ENCODE measurements around a stretch of chr1.

DNA sequence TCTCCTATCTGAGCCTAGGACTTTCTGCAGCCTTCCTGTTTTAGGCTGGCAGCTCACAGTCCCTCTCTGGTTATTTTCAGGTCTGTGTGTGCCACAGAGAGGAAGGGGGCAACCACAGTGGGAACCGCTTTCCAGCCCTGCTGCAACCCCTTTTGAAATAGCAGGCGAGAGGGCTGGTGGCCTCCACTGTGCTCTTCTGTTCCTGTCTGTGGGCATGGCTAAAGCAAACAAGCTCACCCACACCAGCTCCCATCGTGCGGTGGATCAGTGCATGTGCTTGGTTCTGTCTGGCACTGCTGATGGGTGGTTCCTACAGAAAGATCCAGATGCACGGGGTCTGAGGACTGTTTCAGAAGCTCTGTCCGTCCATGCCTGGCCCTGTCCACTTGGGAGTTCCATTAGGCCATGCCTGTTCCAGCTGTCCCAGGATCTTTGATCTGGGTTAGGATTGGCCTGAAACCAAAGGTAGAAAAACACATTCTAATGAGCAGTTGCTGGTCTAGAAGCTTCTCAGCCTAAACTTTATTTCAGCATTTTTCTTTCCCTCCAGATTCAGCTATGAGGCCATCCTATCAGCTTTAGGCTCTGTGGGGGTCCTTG is 1.5 kb upstream of the IL6R start:
- RRBS, result no CpG with 5 or more reads among the region's 6 CpGs

GRCh38 chr1:154429000-154429594 is 24.0 kb downstream of the IL6R start:
- RRBS, result 82% methylated on average over 5 of the region's 17 CpGs

- RRBS, result no CpG with 5 or more reads among the region's 10 CpGs
These were observed 26.5 kb downstream of the IL6R start for GRCh38 chr1:154431539-154432190.

- RRBS, result no CpG with 5 or more reads among the region's 10 CpGs
These were observed 17.0 kb downstream of the CHRNB2 start for GRCh38 chr1:154584475-154585113.

GRCh38 chr1:154671144-154671875 is 63.3 kb upstream of the ADAR start:
- RRBS, result no CpG with 5 or more reads among the region's 15 CpGs

DNA sequence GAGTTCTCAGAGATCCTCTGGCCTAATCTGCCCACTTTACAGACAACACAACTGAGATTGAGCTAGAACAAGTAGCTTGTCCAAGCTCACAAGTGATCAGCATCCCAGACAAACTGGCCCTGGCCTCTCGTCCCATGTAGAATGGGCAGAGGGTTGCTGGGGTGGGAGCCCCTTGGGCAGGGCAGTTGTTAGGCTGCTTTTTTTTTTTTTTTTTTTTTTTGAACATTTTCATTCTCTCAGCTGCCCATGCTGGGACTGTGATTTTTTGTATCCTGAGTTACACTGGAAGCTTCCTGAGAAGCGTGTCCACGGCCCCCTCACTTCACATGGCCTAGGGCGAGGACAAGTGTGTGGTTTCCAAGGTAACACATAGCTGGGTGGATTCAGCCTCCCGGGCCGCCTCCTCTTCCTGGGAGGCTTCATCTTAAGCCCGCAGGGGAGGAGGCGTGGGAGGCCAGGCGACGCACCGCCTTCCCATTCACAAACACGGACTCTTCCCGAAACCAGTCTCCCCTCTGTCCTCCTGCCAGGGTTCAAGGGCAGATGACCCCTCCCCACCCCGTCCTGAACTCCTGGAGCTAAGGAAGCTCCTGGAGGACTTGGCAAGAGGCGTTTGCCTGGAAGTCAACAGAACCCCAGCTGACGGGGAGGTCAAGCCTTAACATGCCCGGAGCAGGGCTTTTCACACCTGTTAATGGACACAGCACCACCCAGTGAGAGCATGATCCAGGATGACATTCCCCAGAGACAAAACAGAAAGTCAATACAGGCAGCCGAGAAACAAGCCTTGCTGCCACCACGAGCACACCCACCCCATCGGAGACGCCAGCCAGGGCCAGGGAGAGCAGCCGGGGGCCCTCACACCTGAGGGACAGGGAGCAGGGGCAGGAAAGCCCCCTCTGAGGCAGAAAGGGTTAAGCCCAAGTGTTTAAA is 56.8 kb downstream of the KCNN3 start:
- RRBS, result no CpG with 5 or more reads among the region's 22 CpGs

DNA sequence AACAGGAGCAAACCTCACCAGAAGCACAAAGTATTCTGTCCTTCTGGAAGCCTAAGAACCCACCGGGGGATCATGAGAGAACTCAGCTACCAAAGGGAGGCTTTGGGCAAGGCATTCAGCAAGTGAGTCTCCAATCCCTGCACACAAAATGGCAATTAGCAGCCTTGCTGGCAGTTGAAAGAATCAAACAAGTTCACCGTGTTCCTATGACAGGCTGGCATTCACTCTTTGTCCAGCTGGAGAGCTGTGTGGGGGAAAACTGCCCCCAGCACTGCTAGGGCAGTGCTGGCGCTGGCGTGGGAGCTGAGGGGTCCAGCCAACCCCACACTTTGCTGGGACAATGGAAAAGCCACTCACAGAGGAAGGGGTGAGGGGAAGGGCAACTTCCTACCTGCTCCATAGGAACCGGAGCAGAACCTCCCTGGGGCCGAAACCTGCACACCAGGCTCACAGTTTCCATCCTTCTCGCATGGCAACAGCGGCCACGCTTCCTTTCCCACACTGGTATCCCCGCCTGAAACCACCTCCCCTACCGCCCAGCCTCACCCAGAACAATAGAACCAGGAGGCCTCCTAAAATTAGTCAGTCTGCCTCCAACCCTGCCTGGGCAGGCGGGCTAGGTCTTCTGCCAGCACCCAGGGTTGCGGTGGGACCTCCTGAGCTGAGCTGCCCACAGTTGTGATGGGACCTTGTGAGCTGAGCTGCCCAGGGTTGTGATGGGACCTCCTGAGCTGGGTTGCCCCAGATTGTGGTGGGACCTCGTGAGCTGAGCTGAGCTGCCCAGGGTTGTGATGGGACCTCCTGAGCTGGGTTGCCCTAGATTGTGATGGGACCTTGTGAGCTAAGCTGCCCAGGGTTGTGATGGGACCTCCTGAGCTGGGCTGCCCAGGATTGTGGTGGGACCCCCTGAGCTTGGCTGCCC is 26.9 kb upstream of the KCNN3 start:
- RRBS, result no CpG with 5 or more reads among the region's 14 CpGs

DNA sequence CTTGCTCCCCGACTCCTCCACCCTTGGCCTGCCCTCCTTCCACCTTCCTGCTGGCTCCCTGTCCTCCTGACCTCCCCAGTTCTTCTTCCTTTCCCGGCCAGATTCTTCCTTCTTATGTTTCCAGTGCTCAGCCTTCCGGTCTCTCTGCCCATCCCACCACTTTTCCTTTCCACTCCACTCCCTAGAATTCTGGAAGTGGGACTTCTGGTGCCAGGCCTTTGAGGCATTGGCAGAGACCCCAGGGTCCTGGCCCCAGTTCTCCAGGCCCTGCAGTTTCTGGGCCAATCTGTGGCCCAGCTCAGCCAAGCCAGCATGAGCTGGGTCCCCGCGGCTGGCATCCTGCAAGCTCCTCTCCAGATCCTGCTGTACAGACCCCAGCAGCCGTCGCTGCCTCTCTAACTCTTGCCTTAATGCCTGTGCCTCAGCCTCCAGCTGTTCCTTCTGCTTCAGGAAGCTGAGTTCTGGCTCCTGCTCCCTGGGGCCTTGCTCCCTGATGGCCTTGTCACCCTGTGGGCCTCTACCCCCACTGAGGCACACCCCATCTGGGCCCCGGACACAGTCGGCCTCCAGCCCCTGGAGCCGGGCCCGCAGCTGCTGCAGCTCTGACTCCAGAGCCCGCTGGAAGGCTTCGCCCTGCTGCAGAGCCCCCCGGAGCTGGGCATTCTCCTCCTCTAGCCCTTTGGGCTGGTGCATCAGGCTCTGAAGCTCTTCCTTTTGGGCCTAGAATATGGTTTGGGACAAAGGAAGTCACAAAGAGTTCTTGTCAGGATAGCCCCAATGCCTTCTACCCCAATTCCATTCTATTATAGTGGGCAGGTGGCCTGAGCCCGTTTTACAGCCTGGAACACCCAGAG is 9.6 kb downstream of the PBXIP1 start:
- RRBS, result 93% methylated on average over 5 of the region's 15 CpGs

GRCh38 chr1:154956947-154957482 is 1.1 kb upstream of the PBXIP1 start:
- RRBS, result no CpG with 5 or more reads among the region's 9 CpGs

DNA sequence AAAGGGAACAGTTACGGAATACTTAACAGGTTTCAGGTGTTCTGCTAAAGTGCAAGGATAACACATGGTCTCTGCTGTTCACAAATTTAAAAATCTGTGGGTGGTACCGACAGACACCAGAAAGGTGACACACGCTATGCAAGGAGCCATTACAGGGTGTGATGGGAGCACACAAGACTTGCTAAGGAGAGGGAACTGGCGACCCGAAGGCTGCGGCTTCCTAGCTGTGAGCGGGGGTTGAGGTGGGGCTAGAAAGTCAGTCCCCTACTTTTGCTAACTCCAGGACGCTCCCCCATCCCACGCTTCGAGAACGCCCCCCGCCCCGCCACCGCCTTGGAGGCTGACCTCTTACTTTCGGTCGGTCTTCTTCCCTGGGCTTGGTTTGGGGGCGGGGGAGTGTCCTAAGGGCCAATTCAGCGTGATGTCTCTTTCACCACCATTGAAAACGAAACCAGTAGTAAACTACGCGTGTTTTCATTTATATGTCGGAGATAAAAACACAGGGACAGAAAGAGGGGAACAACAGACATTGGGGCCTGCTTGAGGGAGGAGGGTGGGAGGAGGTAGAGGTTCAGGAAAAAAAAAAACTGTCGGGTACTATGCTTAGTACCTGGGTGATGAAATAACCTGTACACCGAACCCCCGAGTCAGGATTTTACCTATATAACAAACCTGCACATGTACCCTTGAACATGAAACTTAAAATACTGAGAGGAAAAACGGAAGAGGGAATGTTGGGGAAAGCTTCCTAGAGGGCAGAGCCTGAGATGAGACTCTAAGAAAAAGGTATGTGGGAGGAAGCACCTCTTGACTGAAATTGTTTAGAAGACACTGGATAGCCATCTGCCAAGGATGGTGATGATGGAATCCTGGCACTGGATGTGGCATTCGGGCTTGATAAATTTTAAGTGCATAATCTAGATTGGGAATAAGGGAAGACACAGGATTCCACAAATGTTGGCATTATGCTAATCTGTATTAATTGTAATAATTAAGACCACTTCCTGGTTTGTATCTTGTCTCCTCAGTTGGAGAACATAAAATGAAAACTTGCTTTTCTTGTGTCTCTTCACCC is 1.2 kb downstream of the CKS1B start:
- RRBS, result no CpG with 5 or more reads among the region's 27 CpGs

GRCh38 chr1:154987213-154988479 is 4.5 kb downstream of the FLAD1 start:
- RRBS, result no CpG with 5 or more reads among the region's 21 CpGs

GRCh38 chr1:155009386-155010203 is 7.0 kb downstream of the ZBTB7B start:
- RRBS, result no CpG with 5 or more reads among the region's 11 CpGs

GRCh38 chr1:155015989-155016853 is 13.6 kb downstream of the ZBTB7B start:
- RRBS, result no CpG with 5 or more reads among the region's 28 CpGs

GRCh38 chr1:155018165-155018743 is 15.3 kb downstream of the DCST2 start:
- RRBS, result no CpG with 5 or more reads among the region's 8 CpGs

- RRBS, result no CpG with 5 or more reads among the region's 13 CpGs
These were observed 3.1 kb downstream of the ADAM15 start for GRCh38 chr1:155054121-155054769.

- RRBS, result no CpG with 5 or more reads among the region's 3 CpGs
These were observed 883 bp upstream of the EFNA3 start for GRCh38 chr1:155077656-155078251.

- RRBS, result no CpG with 5 or more reads among the region's 9 CpGs
These were observed 1.2 kb downstream of the SLC50A1 start for GRCh38 chr1:155136728-155137333.

DNA sequence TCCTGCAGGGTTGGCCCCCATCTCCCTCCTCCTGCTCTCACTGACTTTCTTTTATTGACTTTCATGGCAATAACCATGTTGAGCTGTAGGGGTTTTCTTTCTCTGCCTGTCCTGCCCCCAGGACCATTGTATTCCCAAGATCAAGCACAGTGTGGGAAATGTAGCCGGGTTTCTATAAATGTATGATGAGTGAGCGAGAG is 5.9 kb upstream of the DPM3 start:
- RRBS, result no CpG with 5 or more reads among the region's 2 CpGs

- RRBS, result 37% methylated on average over 4 of the region's 17 CpGs
These were observed 11.9 kb downstream of the TRIM46 start for GRCh38 chr1:155185343-155186115.